Neural crest cell (in vitro differentiated cells): ENCODE measurements around the gene BCL11B.

DNA sequence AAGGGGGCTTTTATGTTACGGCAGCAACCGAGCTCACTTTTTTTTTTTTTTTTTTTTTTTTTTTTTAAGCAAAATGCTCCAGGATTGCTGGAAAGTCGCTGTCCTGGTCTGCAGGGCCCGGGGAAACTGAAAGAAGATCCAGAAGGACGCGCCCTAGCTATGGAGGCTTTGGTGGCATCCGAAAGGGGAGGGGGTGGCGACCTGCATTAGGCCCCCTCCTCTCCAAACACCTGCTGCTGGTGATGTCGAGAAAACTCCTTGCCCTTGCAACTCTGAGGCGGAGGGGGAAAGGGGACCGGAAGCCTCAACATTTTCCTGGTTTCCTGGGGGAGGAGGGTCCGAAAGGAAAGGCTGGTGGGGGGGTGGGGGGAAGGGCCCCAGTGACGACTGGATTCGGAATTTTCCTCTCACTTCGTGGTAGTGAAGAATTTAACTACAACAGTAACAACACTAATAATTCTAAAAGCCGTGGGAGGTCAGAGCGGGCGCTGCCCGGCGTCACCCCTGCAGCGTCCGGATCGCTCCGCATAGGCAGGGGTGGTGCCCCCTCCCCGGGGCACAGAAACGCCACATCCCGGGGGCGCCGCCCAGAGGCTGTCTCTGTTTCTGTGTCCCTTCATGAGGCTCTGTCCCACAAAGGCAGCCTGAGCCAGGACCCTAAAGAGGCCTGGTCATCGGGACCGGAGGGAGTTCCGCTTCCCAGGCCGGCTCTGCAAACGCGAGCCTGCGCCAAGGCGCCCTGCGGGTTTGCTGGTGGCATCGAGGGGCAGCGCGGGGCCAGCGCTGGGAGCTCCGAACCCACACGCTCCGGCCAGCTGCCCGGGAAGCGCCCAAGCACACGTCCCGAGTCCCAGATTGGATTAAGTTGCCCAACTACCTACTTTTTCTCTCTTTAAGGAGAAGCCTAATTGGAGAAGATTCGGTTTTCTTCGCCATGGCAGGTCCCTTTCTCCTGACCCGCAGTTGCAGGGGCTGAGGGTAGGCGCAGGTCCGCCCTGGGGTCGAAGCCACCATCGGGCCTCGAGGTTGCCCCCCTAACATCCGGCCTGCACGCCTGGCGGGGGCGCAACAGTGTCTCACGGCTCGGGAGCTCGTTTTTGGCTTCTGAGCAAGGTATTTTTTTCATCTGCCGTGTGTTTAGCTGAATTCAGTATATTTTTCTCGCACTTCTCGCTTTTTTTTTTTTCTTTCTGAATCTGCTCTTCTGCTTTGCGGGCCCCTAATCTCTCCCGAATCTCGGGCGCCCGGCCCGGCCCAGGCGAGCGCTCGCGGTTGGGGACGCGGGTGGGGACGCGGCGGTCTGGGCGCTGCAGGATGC, 421.5 kb downstream of the VRK1 start:
- PRO-cap: bidirectional peak, plus-strand start at position 462 of the sequence, minus-strand start at position 274 of the sequence; bidirectional peak, plus-strand start at position 636 of the sequence, minus-strand start at position 635 of the sequence

- PRO-cap: no peak
Measured at GRCh38 chr14:97703099-97703533, 905.9 kb downstream of the VRK1 start.

- PRO-cap: no peak
Measured at GRCh38 chr14:97707500-97708022, 910.4 kb downstream of the VRK1 start.

DNA sequence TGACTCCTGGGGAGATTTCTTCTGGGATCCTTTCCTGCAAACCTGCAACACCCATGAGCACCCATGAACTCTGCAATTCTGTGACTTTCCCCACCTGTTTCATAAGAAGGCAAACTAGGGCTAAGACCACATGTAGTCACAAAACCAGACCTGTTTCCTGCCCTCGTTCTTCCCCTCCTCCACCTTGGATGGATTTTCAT, 1084.7 kb downstream of the BCL11B start:
- PRO-cap: no peak

DNA sequence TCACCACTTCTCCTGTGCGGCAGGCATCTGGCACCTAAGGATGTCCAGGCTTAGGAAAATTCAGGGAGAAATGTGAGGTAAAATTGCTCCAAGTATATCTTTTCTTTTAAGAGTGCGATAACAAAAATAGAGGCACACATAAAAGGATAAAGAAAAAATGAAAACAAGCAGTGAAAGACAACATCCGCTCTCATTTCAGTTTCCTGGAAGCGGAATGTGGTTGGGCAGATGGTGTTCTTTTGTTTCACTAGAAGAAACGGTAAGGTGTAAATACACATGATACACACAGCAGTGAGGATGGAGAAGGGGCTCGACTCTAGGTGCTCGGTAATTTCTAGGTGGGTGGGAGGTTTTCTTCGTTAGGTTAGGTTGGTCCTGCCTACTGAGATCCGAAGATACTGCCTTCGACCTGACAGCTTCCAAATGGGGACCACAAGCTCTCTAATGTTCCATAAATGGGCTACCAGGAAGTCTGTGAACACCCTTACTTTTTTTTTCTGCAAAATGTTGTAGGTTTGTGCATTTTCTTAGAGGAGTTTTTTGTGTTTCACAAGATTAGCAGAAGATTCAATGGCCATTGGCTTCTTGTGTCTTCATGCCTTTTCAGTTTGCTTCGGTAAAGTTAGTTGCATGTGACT, 1082.5 kb downstream of the BCL11B start:
- PRO-cap: no peak

GRCh38 chr14:98845066-98845490, 426.9 kb downstream of the BCL11B start:
- PRO-cap: no peak

- PRO-cap: no peak
Measured at GRCh38 chr14:98932040-98932484, 339.9 kb downstream of the BCL11B start.

GRCh38 chr14:99181736-99182046, 90.3 kb downstream of the BCL11B start:
- PRO-cap: no peak

DNA sequence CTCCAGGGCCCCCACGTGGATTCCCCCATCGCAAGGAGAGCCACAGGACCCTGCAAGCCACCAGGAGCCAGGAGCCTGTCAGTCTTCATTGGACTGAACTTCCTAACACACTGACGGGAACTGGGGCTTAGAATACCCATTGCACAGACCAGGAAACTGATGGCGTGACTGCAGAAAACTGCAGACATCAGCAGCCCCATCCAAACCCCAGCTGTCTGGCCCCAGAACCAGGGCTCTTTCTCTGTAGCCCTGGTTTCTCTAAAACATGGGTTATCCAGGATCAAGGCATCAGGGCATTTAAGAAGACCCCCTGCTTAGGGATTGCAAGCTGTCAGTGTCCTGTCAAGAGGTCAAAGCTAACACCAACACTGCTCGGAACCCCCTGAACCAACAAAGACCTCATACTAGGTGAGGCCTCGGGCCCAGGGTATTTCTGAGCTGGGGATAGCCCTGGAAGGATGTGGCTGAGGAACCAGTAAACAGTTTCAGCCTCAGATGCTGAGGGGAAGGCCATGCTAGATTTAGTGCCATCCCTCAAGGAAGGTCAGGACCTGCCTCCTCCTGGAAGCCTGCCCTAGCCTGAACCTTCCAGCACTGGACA, 39.3 kb downstream of the BCL11B start:
- PRO-cap: no peak

DNA sequence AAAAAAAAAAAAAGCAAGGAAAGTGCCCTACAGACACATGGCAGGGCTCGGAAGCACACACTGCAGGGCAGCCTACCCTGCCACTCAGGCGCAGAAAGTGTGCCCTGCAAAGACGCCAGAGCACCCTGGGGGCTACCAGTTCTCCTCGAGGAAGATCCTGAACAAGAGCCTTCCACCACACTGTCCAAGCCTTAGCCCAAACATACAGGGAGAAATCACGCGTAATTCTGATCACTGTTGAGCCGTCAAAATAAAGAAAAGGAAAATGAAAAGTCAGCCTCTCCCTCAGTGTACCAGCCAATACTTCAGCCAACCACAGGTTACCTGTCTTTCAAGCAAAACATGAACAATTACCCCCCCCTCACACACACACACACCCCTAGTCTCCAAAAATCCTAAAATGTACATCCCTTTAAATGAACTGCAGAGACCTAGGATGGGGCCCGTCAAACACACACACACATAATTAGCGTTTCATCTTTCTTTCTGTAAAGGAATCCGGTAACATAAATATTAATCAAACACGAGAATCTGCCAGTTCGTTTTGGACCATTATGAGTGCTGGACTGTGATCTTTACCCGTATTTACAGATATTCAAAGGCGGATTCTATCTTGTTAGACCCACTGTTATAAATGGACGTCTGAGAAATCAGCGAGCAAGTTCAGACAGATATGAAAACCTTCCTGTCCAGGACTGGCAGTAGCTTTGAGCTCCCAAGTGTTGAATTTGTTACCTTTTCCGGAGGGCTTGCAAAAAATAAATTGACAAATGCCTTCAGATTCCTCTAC, 27.9 kb downstream of the BCL11B start:
- PRO-cap: no peak

DNA sequence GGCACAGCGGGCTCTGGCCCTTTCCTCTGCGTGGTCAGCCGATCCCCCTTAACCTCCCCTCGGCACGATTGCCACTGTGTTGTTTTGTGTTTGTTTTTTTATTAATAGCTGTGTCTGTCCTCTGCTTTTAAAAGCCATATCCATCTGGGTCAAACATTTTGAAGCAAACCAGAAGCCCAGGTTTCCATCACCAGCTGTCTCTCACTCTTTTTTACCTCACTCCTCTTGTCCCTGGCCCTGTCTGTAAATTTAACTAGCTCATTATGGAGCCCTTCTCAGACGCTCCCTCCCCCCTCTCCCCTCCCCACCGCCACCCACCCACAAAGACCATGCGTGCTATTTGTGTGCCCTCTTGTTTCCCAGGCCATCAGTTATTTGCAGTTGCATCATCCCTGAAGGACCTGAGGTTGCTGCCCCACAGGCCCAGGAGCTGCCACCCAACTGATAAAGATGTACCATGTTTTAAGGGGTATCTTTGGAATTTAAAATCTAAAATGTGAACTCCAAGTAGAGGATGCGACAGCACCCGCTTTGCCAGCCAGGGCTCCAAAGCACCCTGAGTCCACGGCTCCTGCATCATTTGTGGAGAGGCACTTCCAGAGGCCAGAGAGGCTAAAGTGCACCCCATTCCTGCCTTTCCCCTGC, 3.9 kb downstream of the BCL11B start:
- PRO-cap: no peak

DNA sequence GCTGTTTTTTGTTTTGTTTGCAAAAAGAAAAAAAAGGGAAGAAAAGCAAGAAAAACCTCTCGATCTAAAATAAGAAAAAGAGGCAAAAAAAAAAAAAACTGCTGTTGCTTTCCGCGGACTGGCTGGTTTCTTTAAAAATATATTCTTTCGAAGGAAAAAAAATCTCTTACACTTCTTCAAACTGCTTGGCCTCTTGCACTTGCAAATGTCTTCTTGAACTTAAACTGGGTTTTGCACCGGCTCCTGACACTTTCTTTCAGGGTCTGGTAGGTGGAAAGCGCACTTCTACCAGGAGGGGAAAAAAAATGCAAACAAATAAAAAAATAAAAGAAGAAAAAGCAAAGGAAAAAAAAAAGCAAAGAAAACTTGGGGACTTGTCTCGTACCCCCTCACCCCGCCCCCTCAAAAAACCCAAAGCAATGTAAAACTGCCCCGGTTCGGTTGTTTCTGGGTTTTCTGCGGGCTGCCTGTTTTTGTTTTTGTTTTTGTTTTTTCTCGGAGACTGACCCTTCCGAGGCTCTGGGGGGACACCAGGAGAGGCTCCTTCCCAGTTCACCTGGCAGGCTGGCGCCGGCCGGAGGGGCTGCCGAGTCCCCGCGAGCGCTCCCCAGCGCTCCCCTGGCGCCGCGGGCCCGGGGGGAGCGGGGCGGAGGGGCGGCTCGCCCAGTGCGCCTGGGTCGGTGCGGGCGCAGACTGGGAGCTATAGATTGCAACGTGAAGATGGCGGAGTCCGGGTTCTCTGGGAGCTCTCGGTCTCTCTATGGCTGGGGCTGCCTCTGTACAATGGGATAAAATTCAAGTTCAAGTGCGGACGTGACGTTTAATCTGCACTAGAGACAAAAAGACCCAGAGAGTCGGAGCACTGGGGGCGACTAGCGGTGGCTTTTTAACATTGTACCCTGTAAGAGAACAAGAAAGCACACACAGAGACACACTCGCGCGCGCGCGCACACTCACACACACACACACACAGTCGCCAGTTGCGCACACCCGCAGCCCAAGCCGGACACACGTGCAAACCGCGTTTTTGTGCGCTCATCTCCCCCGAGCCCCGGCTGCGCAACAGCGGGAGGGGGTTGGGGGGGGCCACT, at the start of gene BCL11B:
BCL11B (minus strand) TSS at position 766 of the 1,091 bp plus-strand sequence.
- PRO-cap: no peak

DNA sequence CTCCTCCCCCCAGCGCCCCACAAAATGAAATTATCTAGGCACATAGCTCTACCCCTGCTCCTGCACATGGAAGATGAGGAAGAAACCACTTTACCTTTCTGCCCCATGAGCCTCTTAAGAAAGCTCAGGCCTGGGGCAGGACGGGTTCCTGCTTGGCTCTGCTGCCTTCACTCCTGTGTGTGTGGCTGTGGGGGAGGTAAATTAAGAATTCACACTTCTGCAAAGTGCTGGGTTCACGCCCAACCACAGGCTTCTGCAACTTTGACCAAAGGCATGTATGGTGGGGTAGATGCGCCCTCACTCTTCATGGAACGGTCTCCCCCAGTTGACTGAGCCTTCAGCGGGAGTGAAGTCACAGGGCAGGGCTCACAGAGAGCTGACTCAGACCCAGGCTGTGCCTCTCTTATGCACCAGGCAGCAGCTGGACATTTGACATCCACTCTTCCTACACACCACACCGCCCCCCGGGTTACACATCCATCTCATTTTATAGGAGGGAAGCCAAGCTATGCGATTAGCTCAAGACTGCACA, 15.2 kb upstream of the BCL11B start:
- PRO-cap: no peak

GRCh38 chr14:99320024-99320633, 48.1 kb upstream of the BCL11B start:
- PRO-cap: no peak

- PRO-cap: no peak
Measured at GRCh38 chr14:99479609-99480494, 807 bp downstream of the SETD3 start.

DNA sequence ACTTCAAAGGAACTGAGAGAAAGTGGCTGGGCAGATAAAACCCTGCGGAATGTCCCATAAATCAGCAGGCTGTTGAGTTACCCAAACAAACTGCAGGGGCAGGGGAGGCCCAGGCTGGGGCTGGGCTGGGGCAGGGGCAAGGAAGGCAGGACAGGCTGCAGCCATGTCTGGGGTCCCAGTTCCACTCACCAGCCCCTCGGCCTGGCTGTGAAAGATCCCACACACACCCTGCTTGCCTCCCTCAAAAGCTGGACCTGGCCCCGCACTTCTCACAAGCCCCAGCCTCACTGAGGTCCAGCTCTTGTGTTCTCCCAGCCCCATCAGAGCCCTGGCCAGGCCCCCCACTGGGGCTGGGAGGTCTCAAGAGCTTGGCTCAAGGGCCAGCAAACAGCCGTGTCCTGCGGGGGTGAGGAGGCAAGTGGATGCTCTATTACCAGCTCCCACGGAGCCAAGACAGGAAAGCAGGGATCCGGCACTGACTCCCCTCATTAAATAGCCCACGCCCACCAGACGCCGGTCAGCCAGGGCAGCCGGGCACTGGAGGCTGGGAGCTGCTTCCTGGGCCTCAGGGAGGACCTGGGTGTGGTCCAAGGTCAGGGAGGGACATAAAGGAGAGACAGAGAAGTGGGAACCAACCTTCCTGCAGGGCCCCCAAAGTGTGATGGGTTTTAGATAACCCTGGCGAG, 42.0 kb downstream of the CCNK start:
- PRO-cap: no peak

DNA sequence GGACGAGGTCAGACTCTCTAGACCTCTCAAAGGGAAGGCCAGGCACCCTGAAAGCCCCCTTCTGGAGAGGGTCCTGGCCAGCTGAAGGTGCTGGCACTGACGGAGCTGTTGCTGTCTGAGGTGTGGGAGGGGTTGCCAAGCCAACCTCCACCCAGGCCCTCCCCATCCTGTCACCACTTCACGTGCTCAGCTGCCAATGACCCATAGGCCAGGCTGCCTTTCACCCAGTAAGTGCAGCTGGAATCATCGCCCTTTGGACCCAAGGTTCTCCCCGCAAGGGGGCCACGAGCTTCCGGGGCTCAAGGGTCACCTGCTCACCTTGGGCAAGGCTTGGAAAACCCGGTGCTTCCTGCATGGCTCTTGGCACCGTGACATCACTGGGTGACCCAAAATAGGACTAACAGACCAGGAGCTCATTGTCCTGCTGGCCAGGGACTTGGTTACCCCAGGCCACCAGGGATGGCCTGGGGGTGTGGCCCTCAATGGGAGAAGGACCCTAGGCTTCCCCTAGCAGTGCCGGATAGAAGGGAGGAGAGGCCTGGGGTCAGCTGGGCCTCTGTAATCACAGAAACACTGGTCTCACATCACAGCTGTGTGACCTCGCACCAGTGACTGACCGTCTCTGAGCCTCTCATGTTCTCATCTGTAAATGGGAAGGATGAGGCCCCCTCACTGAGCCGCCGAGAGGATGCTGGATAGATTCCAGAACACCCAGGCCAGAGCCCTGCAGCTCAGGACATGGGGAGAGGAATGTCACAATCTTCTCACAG, 51.3 kb downstream of the CCDC85C start:
- PRO-cap: no peak

DNA sequence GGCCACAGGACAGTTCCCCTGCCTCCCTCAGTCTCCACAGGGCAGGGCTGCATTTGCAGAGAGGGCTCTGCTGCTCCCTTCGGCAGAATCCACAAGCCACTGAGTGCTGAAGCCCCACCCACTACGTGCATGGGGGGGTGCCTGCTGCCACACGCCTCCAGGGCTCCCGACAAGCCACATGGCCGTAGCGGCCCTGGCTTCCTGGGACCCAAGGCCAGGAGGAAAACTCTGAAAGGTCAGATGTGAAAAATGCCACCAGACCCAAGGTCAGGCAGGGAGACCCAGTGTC, 43.1 kb downstream of the CCDC85C start:
- PRO-cap: no peak

GRCh38 chr14:99574939-99575564, 29.0 kb downstream of the CCDC85C start:
- PRO-cap: no peak

DNA sequence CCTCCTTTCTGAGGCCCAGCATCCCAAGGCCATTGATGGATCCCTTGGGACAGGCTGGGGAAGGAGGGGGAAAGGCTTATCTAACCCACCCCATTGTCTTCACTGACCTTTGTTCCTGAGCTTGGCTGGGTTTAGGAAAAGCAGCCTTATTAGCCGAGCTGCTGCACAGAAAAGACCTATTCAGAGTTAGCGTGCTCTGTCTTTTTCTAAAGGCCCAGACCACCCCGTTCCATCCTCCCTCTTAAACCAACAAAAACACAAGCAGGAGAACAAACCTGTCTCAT, 5.1 kb downstream of the CCDC85C start:
- PRO-cap: no peak